Vein endothelial cell (primary cell): ENCODE measurements around the genes TRAF1 and GGTA1.

DNA sequence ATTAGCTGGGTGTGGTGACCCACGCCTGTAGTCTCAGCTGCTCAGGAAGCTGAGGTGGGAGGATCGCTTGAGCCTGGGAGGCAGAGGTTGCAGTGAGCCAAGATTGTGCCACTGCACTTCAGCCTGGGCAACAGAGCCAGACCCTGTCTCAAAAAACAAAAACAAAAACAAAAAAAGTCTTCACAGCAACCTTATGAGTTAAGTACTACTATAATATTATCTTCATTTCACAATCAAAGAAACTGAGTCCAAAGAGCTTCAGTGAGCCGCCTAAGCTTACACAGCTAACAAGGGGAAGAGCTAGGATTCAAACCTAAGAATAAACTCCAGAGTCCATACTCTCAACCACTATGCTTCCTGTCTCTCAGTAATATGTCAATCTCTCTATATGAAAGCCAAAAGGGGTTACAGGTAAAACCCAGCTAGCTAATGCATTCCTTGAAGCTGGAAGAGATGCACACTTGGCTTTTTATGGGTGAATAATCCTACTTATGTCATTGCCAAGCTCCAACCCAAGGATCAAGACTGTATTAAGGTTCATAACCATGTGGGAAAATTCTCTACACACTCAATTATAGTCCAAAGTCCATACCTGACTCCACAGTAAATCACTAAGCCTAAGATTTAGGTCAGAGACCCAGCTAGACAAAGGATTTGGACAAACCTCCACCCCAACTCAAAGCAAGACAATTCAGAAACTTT is 2.0 kb downstream of the MEGF9 start:
- CAGE, long polyA plus RNA: no peak

GRCh38 chr9:120713802-120714140 is 499 bp downstream of the MEGF9 start:
- CAGE, long polyA plus RNA: no peak

DNA sequence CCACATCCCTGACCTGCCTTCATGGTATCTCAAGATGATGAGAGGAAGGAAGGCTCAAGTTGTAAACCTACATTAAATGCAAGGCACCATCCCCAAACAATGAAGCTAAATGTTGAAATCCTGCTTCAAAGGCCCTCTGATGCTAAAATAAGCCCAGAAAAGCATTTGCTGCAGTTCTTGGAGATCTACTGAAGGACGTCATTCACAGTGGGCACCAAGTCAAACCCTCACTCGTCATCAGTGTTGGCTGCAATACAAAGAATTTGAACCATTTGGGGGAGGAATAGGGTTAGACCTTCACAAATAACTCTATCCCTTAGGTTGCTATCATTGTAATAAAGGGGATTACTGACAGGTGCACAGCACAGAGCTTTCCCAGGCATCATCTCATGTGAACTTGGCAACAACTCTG is 9.3 kb upstream of the MEGF9 start:
- CAGE, long polyA plus RNA: no peak

- CAGE, long polyA plus RNA: no peak
Measured at GRCh38 chr9:120896929-120897644, 20.1 kb upstream of the PHF19 start.

- CAGE, long polyA plus RNA: no peak
Measured at GRCh38 chr9:120926582-120927027, at the start of gene TRAF1. TRAF1 (minus strand) TSS chr9:120926796.

GRCh38 chr9:121073810-121074205 is 947 bp upstream of the CNTRL start:
- CAGE, long polyA plus RNA: no peak

GRCh38 chr9:121154727-121155244 is 46.9 kb downstream of the RAB14 start:
- CAGE, long polyA plus RNA: no peak

GRCh38 chr9:121178510-121179046 is 23.1 kb downstream of the RAB14 start:
- CAGE, long polyA plus RNA: no peak

GRCh38 chr9:121299366-121300441 is 31.7 kb downstream of the GSN start:
- CAGE, long polyA plus RNA: no peak

- CAGE, long polyA plus RNA: no peak
Measured at GRCh38 chr9:121303953-121304356, 36.0 kb downstream of the GSN start.

GRCh38 chr9:121321035-121321597 is 48.9 kb downstream of the STOM start:
- CAGE, long polyA plus RNA: no peak

DNA sequence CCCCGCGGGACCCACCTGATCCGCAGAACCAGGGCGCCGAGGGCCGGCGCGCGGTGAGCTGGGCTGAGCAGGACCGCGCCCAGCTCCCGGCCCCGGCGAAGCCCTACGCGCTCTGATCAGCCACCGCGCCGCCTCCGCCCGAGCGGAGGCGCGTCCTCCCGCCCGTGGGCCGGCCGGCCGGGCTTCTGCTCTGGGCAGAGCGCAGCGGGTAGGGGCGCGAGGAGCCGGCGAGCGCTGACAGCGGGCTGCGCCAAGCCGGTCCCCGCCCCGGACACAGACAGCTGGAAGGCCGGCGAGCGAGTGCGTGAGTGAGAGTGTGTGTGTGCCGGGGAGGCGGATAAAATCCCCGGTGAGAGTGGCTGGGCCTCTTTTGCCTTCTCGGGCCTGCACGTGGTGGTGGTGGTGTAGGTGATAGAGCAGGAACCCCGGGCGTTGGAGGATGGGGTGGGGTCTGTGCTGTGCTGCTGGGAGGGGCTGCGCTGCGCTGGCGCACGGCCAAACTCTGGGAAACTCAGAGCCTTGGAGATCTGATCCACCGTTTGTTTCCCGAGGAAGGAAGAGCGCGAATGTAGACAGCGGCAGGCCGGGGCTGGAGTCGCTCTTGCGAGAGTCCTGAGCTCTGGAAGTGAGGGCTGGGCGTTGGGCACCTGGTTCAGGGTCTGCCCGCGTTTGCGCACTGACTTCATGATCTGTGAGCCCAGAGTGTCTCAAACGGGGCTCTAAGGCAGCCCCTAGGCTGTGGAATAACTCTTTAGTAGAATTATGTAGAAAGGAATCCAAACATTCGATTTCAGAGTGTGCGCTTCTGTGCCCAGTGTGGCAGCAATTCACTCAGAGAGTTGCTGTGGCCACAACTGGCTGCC is at the start of gene GGTA1:
GGTA1 (minus strand) TSS at position 210 of the 863 bp plus-strand sequence.
- CAGE, long polyA plus RNA: no peak

DNA sequence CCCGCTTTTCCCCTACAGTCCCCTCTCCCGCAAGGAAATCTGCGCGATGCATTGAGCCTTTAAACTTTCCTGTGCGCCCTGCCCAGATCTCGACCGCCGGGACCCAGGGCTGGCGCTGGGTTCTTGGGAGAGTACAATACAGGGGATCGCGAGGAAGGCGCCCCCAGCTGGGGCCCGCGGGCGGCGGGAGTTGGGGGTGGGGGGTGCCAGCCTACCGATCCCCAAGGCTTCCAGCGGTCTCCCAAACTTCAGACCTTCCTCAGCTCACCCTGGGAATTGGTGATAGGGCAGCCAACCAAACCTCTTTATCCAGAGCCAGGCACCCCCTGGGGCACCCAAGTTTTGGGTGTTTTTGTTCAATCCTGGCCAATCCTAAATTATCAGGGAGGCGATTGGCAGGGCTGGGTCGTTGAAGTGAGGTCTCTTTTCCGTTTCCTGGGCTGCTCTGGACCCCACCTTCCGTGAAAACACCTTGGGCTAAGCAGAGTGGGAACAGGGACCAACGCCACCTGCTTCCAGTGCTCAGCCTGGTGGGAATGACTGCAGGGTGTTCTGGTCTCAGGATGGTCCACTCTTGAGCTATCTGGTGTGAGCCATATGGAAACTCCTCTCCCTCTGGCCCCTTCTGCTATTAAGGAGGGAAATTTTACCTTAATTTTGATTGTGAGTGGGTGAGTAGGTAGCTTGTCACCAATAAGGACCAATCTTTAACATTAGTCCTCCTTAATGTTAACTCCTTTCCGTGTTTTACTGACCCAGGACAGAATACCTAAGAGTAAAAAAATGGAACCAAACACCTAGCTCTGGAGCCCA is 51.3 kb upstream of the DAB2IP start:
- CAGE, long polyA plus RNA: no peak

- CAGE, long polyA plus RNA: no peak
Measured at GRCh38 chr9:121607611-121608645, 43.5 kb upstream of the DAB2IP start.

GRCh38 chr9:121701934-121702321 is 50.5 kb downstream of the DAB2IP start:
- CAGE, long polyA plus RNA: no peak

DNA sequence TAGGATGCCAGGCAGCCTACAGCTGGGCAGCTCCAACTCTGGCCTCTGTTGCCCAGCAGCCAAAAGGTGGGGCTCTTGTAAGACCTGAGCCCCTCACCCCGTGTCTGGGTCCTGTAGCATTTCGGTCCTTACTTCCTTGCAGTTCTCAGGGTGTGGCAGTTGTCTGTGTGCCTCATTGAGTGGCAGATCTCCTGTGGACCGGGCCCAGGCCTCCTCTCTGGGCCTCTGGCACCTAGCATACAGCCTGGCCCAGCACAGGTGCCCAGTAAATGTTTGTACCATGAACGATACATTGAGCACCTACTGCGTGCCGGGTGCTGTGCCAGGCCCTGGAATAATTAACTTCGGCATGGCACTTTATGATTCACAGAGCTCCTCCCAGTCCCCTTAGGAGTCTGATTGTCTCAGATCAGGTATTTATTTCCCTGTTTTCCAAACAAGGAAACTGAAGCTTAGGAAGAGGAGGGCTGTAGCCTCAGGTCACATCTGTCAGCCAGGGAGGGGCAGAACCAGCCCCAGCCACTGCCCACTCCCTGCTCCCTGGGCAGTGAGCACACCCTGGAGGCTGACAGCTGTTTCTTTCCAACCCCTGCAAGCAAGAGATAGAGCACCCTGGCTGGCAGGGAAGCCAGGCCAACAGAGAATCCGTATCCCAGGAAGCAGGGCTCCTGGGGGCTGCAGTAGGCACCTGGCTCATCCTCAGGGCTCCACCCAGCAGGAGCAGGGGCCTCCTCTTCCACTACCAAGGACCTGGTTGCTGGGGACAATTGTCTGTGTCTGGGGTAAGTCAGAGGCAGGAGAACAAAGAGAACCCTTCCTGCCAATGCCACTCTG is 68.9 kb downstream of the DAB2IP start:
- CAGE, long polyA plus RNA: no peak

DNA sequence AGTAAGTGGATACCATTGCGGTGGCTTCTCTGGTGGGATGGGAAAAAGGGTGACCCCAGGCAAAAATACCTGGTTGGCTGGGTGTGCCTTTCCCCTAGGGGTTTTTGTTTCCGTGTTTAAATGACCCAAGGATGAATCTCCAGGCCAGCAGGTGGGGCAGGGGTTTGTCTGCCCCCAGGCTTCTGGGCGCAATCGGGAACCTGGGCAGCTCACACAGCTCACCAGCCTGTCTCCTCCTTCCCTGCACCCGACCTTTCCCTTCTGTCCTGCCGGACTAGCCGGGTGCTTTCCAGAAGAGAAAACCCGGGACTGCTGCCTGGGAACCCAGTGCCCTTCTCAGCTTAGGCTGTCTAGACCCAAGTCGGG is 84.3 kb downstream of the DAB2IP start:
- CAGE, long polyA plus RNA: no peak

- CAGE, long polyA plus RNA: no peak
Measured at GRCh38 chr9:121737320-121738147, 86.1 kb downstream of the DAB2IP start.

- CAGE, long polyA plus RNA: no peak
Measured at GRCh38 chr9:121756908-121757586, 105.6 kb downstream of the DAB2IP start.

DNA sequence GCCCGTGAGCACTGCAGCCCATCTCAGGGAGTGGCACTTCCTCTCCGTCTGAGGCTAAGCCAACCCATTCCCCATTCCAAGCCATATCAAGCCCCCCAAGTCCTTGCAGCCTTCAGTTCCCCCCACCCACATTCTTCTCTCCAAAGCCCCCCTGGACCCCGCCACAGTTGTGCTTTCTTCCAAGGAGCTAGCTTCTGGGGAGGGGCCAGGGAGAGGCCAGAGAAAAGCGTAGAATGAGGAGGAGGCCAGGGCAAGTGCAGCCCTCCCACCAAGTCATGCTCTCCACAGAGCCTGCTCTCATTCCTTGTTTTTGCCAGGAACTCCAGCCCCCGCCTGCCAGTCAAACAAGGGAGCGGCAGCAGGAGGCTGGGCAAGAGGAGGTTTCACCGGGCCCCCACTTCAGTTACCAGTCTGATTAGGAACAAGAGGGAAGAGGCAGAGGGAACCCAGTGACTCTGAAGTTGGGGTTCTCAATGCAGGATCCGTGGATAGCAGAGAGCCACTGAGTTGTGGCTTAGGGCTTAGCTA is 120.4 kb downstream of the DAB2IP start:
- CAGE, long polyA plus RNA: no peak